Metastatic Lung Carcinoma in the Adrenal Gland (tissue), 1 donor: ENCODE measurements around the genes PLD5 and HNRNPU.

DNA sequence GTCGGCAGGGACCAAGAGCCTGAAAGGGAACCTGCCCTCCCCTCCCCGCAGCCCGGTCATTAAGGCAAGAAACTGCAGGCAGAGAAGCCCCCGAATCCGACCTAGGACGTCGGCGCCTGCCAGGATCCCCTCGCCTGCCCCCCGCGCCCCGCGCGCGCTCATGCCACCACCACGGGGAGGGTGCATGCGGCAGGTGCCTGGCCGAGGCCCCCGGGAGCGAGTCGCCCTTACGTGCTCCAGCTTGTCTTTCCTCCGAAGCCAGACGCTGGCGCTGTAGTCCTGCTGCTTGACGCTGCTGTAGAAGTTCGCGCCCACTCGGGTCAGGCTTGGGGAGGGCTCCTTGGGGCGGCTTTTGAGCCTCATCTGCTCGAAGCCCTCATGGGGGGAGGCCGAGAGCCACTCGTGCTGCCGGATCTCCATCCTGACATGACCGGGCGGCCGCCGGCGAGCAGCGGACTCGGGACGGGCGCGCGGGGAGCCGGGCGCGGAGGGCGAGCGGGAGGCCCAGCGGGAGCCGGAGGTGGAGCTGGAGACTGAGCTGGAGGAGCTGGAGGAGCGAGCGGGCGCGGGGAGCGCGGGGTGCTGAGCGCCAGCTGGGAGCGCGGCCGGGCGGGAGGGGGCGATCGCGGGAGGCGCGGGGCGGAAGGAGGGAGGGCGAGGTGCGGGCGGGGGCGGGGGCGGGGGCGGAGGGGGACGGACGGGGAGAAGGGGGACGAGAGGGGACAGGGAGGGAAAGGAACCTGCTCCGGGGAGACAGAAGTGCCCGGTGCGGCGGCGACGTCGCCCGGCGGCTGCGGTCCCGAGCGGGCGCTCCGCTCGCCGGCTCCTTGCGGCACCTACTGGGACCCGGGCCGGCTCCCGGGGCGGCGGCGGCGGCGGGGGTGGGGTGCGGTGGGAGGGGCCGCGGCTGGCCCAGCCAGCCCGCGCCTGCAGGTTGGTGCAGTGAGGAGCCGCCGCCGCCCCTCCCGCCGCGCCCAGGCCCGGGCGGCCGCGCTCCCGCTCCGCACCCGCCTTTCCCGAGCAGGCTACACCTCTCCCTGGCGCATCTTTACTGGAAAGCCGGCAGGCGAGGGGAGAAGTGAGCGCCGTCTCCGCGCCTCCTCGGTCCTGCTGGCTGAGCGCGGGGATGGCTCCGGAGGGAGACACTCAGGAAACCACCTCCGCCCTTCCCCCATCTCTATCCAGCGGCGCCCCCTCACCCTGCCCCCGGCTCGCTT, at the start of gene PLD5:
PLD5 (minus strand) TSS at position 841 of the 1,217 bp plus-strand sequence.
- PRO-cap: no peak

GRCh38 chr1:242784019-242784664, 259.6 kb upstream of the PLD5 start:
- PRO-cap: no peak

- PRO-cap: no peak
These were observed 364.8 kb downstream of the CEP170 start for GRCh38 chr1:242890089-242890779.

DNA sequence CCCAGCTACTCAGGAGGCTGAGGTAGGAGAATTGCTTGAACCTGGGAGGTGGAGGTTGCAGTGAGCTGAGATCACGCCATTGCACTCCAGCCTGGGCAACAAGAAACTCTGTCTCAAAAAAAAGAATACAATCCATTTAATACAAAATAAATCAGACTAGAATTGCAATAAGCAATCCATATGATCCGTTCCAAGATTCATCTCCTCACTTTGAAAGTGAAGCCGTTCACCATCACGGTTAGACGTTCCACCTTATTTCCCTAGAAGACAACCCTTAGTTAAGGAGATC, 14.9 kb downstream of the CEP170 start:
- PRO-cap: no peak

DNA sequence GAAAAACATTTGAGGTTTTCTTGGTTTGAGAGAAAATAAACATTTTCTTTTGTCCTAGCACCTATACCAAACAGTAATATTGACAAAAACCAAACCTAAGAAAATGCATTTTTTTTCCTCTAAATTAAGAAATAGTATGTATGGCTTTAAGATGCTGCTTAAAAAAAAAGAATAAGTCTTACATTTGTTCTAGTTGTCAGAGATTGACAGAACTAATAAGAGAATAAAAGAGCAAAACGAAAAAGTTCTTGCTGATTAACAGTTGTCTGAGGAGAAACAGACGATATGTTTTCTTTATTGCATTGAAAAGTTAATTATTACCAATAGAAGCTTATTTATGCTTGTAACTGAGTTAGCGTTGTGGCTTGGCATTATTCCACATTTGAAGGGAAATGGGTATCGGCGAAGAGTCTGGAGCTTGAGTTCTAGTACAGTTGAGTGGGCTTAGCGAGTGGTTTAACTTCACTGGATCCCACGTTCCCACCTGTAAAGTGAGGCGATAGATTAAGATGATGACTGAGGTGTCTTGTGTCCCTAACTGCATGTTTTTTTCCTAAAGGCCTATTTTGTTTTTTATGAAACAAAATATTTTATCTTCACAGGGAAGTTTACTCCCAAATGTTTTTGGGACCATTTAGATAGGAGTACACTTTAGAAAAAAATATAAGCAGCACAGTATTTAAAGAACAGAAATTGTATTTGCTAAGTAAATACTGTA, 109.0 kb downstream of the SDCCAG8 start:
- PRO-cap: no peak

- PRO-cap: no peak
These were observed 111.3 kb downstream of the SDCCAG8 start for GRCh38 chr1:243367002-243367752.

- PRO-cap: no peak
These were observed 144.0 kb downstream of the AKT3 start for GRCh38 chr1:243706063-243706439.

- PRO-cap: no peak
These were observed 38.7 kb downstream of the ZBTB18 start for GRCh38 chr1:244089694-244090199.

- PRO-cap: no peak
These were observed 67.2 kb downstream of the ZBTB18 start for GRCh38 chr1:244118076-244118824.

DNA sequence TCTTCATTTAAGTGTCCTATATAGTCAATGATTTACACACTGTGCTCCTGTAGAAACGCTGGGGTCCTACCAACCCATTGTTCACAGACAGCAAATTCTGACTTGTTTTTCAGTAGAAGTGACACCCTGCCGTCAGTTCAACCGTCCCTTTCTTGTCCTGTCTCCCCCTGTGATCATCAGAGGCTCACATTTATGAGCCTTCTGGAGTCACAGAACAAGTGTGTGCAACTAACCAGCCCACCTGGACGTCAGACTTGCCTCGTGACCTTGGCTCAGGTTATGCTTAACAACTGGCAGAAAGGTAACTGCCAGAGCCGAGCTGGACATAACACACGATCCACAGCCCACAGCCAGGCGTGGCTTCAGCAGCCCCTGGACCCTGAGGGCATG, 103.7 kb downstream of the ZBTB18 start:
- PRO-cap: no peak

DNA sequence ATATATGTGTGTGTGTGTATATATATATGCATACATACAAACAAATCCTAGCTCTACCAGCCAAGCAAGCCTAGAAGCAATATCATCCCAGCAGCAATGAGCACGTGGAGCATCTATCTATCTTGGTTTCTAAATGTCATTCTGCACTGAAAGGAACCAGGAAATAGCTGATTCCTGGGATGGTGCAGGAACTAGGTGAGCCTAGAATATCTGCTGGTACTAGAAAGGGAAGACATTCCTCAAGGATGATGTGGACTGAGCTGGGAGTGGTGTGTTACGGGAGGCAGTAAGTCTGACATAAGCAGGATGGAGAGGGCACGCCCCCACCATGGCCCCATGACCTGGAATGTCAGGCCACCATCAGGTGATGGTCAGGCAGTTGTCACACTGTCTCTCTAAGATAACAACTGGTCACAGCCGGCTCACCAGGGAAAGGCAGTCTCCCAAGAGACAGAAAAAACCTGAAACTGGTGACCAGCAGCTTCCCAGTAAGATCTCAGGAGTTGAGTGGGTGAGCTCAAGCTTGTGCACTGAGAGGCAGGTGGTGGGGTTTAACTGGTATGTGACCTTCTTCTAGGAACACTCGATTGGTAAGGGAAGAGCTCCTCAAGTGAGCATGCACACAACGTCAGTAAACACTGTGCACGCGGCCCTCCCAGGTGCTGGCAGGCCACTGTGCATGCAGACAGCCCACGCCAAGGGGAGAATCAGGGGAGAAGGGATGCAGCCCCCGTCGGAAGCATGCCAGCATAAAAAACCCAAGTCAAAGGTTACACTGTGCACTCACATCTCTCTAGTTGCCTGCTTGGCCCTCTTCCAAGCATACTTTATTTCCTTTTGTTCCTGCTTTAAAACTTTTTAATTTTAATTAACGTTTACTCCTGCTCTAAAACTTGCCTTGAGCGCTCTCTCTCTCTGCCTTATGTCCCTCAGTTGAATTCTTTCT, 49.4 kb upstream of the C1orf100 start:
- PRO-cap: no peak

- PRO-cap: no peak
These were observed 48.4 kb upstream of the C1orf100 start for GRCh38 chr1:244303947-244304572.

GRCh38 chr1:244326627-244327231, 25.7 kb upstream of the C1orf100 start:
- PRO-cap: no peak

DNA sequence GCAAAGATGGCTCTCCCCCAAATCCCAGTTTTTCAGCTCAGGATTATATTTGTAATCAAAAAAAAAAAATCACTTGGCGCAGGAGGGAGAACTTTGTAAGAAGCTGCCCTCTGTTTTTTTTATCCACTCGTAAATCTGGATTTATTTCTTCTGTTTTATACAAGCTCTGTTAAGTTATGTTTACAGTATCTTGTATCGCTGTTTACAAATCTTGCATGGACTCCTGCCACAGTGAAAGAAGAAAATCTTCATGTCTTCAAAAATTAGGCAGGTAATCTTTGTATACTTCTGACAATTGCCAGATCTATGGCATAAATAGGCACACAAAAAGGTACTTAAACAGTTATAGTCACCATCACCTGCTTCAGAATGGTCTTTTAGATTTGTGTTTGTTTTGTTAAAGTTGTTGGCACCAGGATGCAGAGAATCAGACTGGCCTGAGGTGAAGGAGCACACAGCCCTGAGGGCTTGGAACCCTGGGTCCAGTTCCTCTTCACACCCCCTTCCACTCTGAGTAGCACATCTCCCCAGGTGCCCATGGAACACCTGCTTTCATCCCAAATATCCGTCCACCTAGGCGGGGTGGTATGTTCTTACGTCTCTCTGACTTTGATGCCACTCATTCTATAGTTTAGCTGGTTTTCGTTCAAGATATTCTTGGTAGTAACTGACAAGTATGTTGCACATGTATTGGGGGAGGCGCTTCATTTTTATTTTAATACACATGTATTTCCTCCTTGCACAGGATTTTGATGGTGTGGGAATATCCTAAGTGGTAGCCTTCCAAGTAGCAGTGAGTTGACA, 24.7 kb downstream of the ENSG00000284188 start:
- PRO-cap: no peak

DNA sequence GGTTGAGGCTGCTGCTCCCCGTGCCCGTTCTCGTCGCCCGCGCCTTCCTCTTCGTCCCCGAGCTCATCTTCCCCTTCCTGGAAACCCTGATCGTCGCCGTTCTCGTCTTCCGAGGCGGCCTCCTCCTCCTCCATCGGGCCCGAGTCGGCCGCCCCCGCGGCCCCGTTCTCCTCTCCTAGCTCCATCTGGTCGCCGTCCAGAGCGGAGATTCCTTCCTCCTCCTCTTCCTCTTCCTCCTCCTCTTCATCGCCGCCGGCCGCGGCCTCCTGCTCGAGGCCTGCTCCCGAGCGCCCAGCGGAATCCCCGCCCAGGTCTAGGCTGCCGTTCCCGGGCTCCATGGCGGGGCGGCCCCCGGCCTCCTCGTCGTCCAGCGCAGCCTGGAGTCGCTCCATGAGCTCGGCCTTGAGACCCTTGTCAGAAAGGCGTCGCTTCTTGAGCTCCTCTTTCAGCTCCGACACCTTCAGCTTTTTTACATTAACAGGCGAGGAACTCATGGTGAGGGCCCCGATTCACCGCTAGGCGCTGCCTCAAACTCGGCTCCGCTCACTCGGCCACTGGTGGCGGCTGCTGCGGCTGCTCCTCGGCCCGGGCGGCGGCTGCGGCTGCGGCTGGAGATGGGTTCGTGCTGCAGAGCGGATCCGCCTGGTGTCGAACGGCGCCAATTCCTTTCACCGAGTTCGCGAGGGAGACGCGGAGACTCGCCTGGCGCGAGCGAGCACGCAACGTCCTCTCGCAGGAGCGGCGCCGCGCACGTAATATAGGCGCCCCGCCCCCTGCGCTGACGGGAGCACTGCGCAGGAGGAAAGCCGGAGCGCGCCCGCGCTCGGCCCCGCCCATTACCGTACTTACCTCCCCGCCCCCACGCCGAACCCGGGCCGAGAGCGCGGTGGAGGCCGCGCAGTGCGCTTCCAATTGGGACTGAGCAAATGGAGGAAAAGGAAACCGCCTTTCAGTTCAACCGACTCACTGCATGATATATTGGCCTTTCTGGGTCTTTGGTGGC, at the start of gene HNRNPU:
HNRNPU (minus strand) TSS at position 730 of the 1,003 bp plus-strand sequence.
- PRO-cap: bidirectional peak, plus-strand start at position 878 of the sequence, minus-strand start at position 679 of the sequence

- PRO-cap: no peak
These were observed 4.8 kb upstream of the HNRNPU start for GRCh38 chr1:244868965-244869647.

- PRO-cap: bidirectional peak, plus-strand start at chr1:244953161, minus-strand start at chr1:244952972
These were observed 16.6 kb upstream of the EFCAB2 start for GRCh38 chr1:244952723-244953528.

- PRO-cap: no peak
These were observed 144.0 kb downstream of the KIF26B start for GRCh38 chr1:245298671-245299273.

DNA sequence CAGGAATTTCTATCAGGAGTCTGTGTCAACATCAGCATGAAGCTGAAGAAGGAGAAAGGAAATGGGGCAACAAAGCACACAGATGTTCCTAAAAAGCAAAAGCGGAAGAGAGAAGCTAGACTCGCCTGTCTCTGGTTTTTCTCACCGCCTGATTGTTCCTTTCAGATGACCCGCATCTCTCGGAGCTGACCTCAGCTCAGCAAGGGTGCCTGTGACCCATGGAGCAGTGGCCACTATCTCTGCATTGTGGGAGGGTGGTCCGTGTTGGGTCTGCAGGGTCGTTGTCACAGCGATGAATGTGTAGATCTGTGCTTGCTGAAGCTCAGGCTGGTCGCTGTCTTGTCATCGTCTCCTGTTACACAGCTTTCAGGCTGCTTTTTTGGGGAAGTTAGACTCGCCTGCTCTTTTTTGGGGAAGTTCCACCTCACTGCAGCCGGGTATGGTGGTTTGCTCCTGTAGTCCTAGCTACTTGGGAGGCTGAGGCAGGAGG, 156.3 kb downstream of the KIF26B start:
- PRO-cap: no peak

GRCh38 chr1:245550436-245551108, 395.8 kb downstream of the KIF26B start:
- PRO-cap: no peak